HepG2 (cell line): ENCODE data around the genes CDC25B, MAVS and PROKR2.

GRCh38 chr20:3781752-3782077, 467 bp upstream of the SPEF1 start:
- RRBS, 2 experiments, result no CpG with 5 or more reads among the region's 6 CpGs
CAGE:
- cytosol, long polyA minus RNA, result no peak
- cytosol, long polyA plus RNA, result no peak
- long polyA plus RNA, result no peak
- nucleus, long polyA minus RNA, result no peak
- nucleus, long polyA plus RNA, result no peak

DNA sequence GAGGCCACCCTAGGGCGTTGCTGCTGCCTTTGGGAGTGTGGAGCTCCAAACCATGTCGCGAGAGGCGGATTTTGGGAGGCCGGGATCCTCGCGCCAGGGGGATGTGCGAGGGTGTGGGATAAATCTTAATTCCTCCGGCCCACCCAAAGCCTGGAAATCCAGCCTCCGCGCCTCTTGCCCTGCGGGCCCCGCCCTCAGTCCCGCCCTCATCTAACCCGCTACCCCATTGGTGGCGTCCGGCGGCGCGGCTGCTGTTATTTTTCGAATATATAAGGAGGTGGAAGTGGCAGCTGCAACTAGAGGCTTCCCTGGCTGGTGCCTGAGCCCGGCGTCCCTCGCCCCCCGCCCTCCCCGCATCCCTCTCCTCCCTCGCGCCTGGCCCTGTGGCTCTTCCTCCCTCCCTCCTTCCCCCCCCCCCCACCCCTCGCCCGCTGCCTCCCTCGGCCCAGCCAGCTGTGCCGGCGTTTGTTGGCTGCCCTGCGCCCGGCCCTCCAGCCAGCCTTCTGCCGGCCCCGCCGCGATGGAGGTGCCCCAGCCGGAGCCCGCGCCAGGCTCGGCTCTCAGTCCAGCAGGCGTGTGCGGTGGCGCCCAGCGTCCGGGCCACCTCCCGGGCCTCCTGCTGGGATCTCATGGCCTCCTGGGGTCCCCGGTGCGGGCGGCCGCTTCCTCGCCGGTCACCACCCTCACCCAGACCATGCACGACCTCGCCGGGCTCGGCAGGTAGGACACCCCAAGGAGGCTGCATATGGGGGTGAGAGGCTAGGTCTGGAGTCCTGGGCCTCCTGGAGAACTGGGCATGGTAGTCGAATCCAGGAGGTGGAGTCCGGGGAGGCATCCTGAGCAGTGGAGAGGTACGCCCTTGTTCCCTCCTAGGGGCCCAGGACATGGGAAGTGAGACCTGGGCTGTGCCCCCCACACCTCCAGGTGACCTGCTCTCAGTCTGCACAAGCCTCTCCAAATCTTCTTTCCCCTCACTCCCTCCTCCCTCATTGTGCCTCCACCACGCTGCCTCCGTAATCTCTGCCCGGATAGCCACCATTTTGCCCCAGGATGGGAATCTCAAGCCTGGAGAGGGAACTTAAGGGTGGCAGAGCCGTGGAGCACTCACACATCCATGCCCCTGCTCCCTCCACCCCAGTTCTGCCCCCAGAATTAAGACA, at the start of gene CDC25B:
Gene CDC25B (plus strand): TSS at position 299 of the 1,160 bp plus-strand sequence.
- RRBS, 2 experiments, result 1 to 3% methylated on average over 25 to 28 of the region's 66 CpGs
CAGE:
- cytosol, long polyA minus RNA, result start-site peak on the plus strand centred at position 436 of the sequence, 33 bp wide, 5 reads; start-site peak on the plus strand centred at position 634 of the sequence, 168 bp wide, 17 reads
- cytosol, long polyA plus RNA, result no peak
- long polyA plus RNA, result no peak
- nucleus, long polyA minus RNA, result no peak
- nucleus, long polyA plus RNA, result no peak

DNA sequence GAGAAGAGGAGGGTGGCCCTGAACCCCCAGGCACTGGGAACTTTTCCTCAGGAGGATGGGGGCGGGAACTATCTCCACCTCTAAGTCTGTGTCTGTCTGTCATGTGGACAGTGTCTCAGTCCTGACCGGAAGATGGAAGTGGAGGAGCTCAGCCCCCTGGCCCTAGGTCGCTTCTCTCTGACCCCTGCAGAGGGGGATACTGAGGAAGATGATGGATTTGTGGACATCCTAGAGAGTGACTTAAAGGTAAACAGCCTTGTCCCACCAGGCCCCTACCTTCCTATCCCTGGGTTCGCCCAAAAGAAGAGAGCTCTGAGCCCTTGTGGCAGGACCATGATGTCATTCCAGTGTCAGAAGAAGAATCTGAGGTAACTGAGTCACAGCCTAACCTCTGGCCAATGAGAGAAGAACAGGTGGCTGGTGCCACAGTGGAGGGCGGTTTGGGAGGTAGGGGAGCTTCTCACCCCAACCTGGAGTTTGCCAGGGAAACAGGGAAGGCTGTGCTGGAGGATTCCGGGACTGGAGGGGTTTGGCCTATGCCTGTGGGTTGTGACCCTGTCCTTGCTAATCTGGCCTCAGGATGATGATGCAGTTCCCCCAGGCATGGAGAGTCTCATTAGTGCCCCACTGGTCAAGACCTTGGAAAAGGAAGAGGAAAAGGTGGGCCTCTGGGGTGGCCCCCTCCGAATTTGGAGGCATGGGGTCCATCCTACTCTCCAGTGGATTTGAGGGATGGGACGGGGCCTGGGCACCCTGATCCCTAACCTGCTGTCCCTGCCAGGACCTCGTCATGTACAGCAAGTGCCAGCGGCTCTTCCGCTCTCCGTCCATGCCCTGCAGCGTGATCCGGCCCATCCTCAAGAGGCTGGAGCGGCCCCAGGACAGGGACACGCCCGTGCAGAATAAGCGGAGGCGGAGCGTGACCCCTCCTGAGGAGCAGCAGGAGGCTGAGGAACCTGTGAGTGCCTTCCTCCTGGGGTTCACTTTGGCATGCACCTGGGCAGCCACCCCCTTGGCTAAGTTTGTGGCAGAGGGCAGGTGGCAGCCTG, 5.4 kb downstream of the CDC25B start:
- RRBS, 2 experiments, result no CpG with 5 or more reads among the region's 20 CpGs
CAGE:
- cytosol, long polyA minus RNA, result no peak
- cytosol, long polyA plus RNA, result no peak
- long polyA plus RNA, result no peak
- nucleus, long polyA minus RNA, result no peak
- nucleus, long polyA plus RNA, result no peak

- RRBS, 2 experiments, result 2% methylated on average over 22 of the region's 76 CpGs
CAGE:
- cytosol, long polyA minus RNA, result start-site peak on the plus strand at chr20:3846874-3846885, 144 reads
- cytosol, long polyA plus RNA, result start-site peak on the plus strand at chr20:3846845-3846887, 194 and 325 reads in 2 replicates
- long polyA plus RNA, result start-site peak on the plus strand at chr20:3846832-3846894, 379 and 220 reads in 2 replicates
- nucleus, long polyA minus RNA, result no peak
- nucleus, long polyA plus RNA, result no peak
These were observed at the start of gene MAVS for GRCh38 chr20:3846766-3847973. Gene MAVS, plus strand, starts transcription at chr20:3846834.

- RRBS, 2 experiments, result no CpG with 5 or more reads among the region's 9 CpGs
CAGE:
- cytosol, long polyA minus RNA, result no peak
- cytosol, long polyA plus RNA, result no peak
- long polyA plus RNA, result no peak
- nucleus, long polyA minus RNA, result no peak
- nucleus, long polyA plus RNA, result no peak
These were observed 18.4 kb downstream of the PANK2 start for GRCh38 chr20:3907444-3908067.

DNA sequence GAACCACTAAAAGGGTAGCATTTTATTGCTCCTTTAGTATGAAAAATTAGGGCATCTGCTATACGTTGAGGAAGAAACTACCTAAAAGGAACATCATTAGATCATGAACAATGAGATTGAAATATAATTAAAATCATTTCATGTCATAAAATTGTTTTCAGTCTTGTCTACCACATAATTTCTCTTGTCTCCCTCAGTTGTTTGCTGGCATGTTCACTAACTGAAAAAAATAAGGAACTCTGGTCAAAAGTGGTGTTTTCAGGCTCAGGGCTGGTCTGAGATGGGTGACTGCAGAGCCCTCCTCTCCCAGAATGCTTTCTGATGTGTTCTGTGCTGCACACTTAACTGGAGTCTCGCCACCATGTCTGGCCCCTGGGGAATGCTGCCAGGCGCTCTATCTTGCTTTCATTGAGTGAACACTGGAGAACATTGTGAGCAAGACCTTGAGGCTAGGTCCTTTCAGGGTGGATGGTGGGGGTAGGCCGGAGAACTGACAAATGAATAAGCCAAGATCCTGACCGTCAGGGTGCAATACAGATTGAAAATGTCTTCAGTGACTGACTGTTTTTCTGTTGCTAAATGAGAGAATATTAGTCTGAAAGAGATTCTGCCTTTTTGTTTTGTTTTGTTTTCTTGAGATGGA, 19.4 kb downstream of the PANK2 start:
- RRBS, 2 experiments, result no CpG with 5 or more reads among the region's 5 CpGs
CAGE:
- cytosol, long polyA minus RNA, result no peak
- cytosol, long polyA plus RNA, result no peak
- long polyA plus RNA, result no peak
- nucleus, long polyA minus RNA, result no peak
- nucleus, long polyA plus RNA, result no peak

DNA sequence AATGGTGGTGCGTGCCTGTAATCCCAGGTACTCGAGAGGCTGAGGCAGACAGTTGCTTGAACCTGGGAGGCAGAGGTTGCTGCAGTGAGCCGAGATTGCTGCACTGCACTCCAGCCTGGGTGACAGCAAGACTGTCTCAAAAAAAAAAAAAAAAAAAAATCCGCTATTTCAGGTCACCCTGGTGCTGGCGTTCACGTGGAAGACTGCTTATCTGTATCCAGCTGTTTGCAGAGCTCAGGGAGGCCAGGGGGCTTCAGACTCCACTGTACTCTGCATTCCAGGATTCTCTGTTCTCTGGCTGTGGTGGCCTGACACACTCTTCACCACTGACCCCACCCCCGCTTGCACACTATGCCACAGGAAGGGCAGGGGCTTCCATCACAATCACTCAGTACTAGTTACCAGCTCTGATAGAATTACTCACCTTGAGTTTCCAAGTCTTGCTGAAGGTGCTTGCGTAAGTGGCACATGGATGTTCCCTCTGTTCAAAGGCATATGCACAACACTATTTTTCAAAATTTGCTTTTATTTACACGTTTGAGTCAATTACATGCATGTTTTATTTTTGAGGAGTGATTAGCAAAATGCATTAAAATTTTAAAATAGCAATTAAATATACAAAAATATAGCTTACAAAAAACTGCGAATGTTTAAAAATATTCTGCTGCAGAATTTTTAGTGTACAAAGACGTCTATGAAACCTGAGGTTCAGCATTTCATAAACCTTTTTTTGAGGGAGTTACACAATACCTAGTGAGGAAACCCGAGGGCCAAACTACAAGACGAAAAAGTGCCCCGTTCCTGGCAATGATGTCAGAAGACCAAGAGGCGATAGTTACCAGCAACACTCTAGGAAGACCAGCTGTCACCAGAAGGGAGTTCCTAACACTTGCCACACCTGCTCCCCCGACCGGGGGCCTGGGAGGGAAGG, 37.9 kb downstream of the PANK2 start:
- RRBS, 2 experiments, result no CpG with 5 or more reads among the region's 17 CpGs
CAGE:
- cytosol, long polyA minus RNA, result no peak
- cytosol, long polyA plus RNA, result no peak
- long polyA plus RNA, result no peak
- nucleus, long polyA minus RNA, result start-site peak on the minus strand centred at position 349 of the sequence, 336 bp wide, 8 reads
- nucleus, long polyA plus RNA, result no peak

DNA sequence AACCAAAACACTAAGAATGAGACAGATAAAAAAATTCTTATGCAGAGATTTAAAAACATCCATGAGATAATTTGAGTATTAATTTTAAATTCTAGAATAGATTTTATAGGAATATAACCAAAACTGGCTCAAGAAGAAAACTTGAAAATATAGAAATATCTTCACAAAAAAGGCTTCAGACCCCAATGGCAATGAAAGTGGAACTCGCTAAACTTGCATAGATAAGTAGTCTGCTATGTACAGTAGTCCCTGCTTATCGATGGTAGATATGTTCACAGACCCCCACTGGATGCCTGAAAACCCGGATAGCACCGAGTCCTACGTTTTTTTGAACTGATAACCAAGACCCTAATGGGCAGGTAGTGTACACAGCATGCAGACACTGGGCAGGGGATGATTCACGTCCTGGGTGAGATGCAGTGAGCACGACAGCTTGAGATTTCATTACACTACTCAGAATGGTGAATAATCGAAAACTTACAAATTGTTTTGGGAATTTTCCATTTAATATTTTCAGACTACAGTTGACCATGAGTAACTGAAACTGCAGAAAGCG, 35.2 kb downstream of the RNF24 start:
- RRBS, 2 experiments, result no CpG with 5 or more reads among the region's 9 CpGs
CAGE:
- cytosol, long polyA minus RNA, result no peak
- cytosol, long polyA plus RNA, result no peak
- long polyA plus RNA, result no peak
- nucleus, long polyA minus RNA, result start-site peak on the minus strand centred at position 288 of the sequence, 842 bp wide, 17 reads
- nucleus, long polyA plus RNA, result no peak

- RRBS, 2 experiments, result no CpG with 5 or more reads among the region's 20 CpGs
CAGE:
- cytosol, long polyA minus RNA, result no peak
- cytosol, long polyA plus RNA, result no peak
- long polyA plus RNA, result no peak
- nucleus, long polyA minus RNA, result no peak
- nucleus, long polyA plus RNA, result no peak
These were observed 13.8 kb upstream of the SMOX start for GRCh38 chr20:4134583-4135423.

- RRBS, 2 experiments, result no CpG with 5 or more reads among the region's 5 CpGs
CAGE:
- cytosol, long polyA minus RNA, result no peak
- cytosol, long polyA plus RNA, result no peak
- long polyA plus RNA, result no peak
- nucleus, long polyA minus RNA, result no peak
- nucleus, long polyA plus RNA, result no peak
These were observed 2.8 kb downstream of the ADRA1D start for GRCh38 chr20:4246321-4246662.

DNA sequence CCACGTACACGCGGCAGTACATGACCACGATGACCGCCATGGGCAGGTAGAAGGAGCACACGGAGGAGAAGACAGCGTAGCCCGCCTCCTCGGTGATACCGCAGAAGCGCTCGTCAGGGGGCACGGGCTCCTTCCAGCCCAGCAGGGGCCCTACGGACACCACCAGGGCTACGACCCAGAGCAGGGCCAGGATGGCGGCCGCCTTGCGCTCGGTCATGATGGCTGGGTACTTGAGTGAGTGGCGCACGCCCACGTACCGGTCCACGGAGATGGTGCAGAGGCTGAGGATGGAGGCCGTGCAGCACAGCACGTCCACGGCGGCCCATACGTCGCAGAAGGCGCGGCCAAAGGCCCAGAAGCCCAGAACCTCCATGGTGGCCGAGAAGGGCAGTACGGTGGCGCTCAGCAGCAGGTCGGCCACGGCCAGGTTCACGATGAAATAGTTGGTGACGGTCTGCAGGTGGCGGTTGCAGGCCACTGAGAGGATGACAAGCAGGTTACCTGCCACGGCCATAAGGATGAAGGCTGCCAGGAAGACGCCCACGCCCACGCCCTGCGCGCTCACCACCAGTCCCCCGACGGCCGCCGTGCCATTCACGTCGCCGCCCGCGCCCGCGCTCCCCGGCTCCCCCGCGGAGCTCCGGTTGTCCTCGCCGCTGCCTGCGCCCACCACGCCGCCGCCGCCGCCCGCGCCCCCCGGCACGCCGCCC, 812 bp downstream of the ADRA1D start:
- RRBS, 2 experiments, result 78 to 91% methylated on average over 12 of the region's 74 CpGs
CAGE:
- cytosol, long polyA minus RNA, result no peak
- cytosol, long polyA plus RNA, result no peak
- long polyA plus RNA, result no peak
- nucleus, long polyA minus RNA, result no peak
- nucleus, long polyA plus RNA, result no peak

DNA sequence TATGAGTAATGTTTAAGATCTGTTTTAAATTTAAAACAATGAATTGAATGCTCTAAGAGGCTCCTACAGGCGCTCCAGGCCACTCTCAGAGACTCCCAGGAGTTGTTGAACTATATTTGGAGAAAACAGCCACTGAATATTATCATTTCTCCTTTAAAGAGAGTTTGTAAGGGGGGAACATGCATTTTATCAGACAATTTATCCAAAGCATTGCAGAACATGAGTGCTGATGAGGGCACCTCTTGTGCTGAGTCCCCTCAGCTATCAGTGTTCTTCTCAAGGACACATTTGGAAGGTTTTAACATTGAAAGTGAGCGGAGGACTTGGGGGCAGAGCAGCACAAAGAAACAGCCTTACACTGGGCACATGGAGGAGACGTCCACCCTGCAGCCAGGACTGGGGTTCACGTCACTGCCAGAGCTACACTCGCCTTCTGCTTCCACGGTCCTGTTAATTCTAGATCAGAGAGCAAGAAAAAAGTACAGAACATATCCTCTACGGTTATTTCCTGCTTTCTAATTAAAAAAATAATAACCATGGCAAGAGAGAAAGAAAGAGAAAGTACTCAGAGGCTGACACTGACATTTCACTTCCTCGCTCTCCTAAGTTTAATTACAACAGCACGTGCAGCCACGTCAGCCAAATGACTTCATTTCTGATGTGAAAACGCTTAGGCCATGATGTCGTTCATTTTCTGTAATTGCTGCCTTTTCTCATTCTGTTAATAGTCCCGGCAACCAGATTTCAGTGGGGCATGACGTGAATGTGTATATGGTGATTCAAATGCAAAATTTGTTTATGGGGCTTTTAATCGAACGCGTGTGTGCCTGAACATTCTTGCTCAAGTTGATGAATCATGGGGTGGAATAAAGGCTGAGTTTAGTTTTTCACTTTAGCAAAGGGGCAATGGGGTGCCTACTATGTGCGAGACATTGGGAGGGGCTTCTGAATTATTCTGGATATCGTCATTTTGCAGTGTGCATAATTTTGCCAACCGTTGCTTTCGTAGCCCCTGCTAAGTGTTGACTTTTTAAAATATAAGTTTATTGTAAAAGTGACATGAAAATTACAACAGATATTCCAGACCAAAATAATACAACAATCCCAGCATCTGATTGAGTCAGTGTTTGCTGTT, 5.2 kb downstream of the PRND start:
- RRBS, 2 experiments, result no CpG with 5 or more reads among the region's 21 CpGs
CAGE:
- cytosol, long polyA minus RNA, result no peak
- cytosol, long polyA plus RNA, result no peak
- long polyA plus RNA, result no peak
- nucleus, long polyA minus RNA, result no peak
- nucleus, long polyA plus RNA, result no peak

- RRBS, 2 experiments, result no CpG with 5 or more reads among the region's 19 CpGs
CAGE:
- cytosol, long polyA minus RNA, result no peak
- cytosol, long polyA plus RNA, result no peak
- long polyA plus RNA, result no peak
- nucleus, long polyA minus RNA, result no peak
- nucleus, long polyA plus RNA, result no peak
These were observed 46.2 kb upstream of the RASSF2 start for GRCh38 chr20:4869389-4870224.

DNA sequence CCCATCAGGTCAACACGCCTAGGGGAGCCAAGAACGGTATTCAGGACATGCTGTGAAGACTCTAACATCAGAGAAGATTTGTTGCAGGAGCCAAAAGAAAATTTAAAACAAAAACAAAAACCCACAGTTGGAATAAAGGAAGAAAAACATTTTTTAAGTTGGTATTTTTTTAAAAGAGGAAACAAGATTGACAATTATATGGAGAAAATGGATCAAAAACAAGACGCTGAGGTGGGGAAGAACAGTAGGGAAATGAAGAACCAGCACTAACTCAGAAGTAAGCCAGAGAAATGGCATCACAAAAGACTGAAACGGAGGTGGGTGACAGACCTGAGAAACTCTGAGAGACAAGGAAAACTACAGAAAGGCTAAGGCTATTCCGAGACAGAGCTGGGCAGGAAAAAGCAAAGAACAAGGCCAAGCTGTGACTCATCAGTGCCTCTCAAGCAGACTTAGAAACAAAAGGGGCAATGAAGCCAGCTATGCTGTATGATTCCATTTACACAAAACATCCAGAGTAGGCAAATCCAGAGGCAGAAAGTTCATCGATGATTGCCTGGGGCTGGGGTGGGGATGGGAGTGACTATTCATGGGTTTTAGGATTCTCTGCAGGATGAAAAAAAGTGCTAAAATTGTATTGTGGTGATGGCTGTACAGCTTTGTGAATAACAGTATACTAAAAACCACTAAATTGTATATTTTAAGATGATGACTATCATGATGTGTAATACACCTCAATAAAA, 50.1 kb downstream of the SLC23A2 start:
- RRBS, 2 experiments, result no CpG with 5 or more reads among the region's 6 CpGs
CAGE:
- cytosol, long polyA minus RNA, result no peak
- cytosol, long polyA plus RNA, result no peak
- long polyA plus RNA, result no peak
- nucleus, long polyA minus RNA, result no peak
- nucleus, long polyA plus RNA, result no peak

DNA sequence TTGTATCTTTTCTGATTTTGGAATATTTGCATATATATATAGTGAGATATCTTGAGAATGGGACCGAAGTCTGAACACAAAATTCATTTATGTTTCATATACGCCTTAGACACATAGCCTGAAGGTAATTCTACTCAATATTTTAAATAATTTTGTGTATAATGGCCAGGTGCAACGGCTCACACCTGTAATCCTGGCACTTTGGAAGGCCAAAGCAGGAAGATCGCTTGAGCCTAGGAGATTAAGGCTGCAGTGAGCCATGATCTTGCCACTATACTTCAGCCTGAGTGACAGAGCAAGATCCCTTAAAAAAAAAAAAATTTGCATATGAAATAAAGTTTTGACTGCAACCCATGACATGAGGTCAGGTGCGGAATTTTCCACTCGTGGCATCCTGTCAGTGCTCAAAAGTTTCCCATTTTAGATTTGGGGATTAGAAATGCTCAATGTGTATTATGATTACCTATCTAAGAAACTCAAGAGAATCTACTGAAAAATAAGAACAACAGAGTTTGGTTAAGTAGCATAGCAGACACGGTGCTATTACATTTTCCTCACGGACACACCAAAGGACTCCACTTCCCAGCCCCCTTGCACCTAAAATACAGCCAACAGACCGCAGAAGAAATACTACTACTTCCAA, 11.8 kb downstream of the SLC23A2 start:
- RRBS, 2 experiments, result no CpG with 5 or more reads among the region's 9 CpGs
CAGE:
- cytosol, long polyA minus RNA, result no peak
- cytosol, long polyA plus RNA, result no peak
- long polyA plus RNA, result no peak
- nucleus, long polyA minus RNA, result no peak
- nucleus, long polyA plus RNA, result no peak

DNA sequence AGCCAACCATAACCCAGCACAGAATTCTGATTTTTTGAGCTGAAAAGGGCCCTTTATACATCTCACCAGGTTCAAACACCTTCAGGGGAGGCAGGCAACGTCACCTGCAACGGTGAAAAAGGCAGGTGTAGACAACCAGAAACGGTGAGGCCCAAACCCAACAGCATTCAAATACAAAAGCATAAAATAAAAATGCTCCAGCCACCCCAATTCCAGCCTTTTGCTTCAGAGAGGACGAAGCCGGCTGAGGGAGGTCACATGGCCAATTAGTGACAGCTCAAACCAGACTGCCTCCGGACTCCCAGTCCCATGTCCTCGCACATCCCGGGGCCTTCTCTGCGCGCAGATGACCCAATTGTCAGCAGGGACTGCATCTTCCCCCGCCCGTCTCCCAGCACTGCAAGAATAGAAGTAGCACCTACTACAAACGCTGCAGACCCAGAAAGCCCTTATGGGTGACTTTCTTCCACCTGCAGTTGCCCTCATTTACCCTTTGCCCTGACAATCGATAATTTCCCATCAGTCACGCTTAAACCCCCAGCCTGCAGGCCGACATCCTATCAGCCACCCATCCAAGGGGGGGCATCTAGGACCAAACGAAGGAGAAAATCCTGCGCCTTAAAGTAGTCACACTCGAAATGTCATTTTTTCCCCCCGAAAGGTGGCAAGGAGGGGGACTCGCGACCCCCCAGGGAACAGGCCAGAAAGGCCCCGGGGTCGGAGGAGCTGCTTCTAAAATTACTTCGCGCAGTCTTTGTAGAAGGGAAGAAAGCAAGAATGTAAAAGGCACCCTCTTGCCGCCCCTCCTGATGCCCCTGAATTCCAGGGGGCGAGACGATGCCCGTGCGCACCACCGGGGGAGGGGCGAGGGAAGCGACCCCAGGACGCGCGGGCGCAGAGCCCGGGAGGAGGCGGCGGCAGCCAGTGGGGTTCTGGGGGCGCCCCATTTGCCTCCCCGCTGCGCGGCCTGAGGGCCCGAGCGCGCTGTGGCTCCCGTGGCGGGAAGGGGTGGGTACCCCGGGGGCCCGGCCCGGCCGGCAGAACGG, 860 bp downstream of the SLC23A2 start:
- RRBS, 2 experiments, result 1 to 2% methylated on average over 9 to 14 of the region's 55 CpGs
CAGE:
- cytosol, long polyA minus RNA, result no peak
- cytosol, long polyA plus RNA, result no peak
- long polyA plus RNA, result no peak
- nucleus, long polyA minus RNA, result no peak
- nucleus, long polyA plus RNA, result no peak

DNA sequence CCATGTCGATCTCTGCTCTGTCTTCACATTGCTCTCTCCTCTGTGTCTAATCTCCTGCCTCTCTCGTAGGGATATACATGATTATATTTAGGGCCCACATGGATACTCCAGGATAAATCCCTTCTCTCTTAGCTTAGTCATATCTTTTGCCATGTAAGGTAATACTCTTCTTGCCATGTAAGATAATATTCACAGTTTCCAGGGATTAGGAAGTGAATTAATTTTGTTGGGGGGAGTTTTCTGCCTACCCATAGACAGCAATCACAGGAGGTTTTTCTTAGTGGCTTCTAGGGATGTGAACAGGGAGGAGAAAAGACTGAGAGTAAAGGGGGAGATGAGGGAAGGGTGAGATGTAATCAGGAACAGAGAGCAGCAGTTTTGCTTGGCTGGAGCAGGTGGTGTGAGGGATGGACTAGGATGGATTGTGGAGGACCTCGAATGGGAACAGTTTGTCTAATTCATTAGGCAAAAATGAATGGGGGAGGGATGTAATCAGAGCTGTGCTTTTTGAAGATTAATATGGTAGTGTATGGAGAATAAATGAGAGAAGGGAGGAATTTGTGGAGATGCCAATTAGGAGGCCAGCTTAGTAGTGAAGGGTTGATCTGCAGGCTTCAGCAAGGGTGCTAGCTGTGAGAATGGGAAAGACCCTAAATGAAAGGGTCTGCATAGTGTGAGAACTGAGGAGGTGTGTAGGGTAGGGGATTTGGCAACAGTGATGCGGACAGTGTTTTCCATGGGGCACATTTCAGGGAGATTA, 28.9 kb downstream of the CDS2 start:
- RRBS, 2 experiments, result no CpG with 5 or more reads among the region's 4 CpGs
CAGE:
- cytosol, long polyA minus RNA, result no peak
- cytosol, long polyA plus RNA, result no peak
- long polyA plus RNA, result no peak
- nucleus, long polyA minus RNA, result no peak
- nucleus, long polyA plus RNA, result no peak

DNA sequence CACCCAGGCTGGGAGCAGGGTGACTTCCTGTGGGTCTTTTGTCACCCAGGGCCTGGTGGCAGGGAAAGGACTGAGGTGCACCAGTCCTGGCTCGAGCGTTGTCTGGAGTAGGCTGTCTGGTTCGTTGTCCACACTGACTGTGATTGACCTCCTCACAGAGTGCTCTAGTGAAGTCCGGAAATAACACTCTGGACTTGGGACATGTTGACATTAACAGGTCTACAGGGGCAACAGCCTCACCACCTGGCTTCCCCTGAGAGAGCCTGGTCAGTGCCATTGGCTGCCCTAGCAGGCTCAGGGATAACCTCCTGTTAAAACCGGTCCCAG, 46.0 kb downstream of the CDS2 start:
- RRBS, 2 experiments, result no CpG with 5 or more reads among the region's 5 CpGs
CAGE:
- cytosol, long polyA minus RNA, result no peak
- cytosol, long polyA plus RNA, result no peak
- long polyA plus RNA, result no peak
- nucleus, long polyA minus RNA, result no peak
- nucleus, long polyA plus RNA, result no peak

- RRBS, 2 experiments, result 16 to 21% methylated on average over 60 to 66 of the region's 78 CpGs
CAGE:
- cytosol, long polyA minus RNA, result no peak
- cytosol, long polyA plus RNA, result no peak
- long polyA plus RNA, result no peak
- nucleus, long polyA minus RNA, result no peak
- nucleus, long polyA plus RNA, result no peak
These were observed at the start of gene PROKR2 for GRCh38 chr20:5316382-5317197. Gene PROKR2, minus strand, starts transcription at chr20:5316954.

GRCh38 chr20:5526419-5526917, 84.3 kb downstream of the GPCPD1 start:
- RRBS, 2 experiments, result no CpG with 5 or more reads among the region's 7 CpGs
CAGE:
- cytosol, long polyA minus RNA, result no peak
- cytosol, long polyA plus RNA, result no peak
- long polyA plus RNA, result no peak
- nucleus, long polyA minus RNA, result no peak
- nucleus, long polyA plus RNA, result no peak